ENCODE measurements around a stretch of chr1.

GRCh38 chr1:15736822-15737326, 816 bp downstream of the SLC25A34 start:
- PRO-cap, 2 experiments: no peak in any of the 2 experiments
- RAMPAGE, long total RNA, 4 experiments: no peak in any of the 4 experiments

- PRO-cap, 2 experiments: no peak in any of the 2 experiments
- RAMPAGE, long total RNA, 4 experiments: no peak in any of the 4 experiments
Observed at GRCh38 chr1:15740928-15741819, 1.1 kb upstream of the TMEM82 start.

- PRO-cap, 2 experiments: no peak in any of the 2 experiments
- RAMPAGE, long total RNA, 4 experiments: no peak in any of the 4 experiments
Observed at GRCh38 chr1:15815409-15815950, 8.0 kb upstream of the UQCRHL start.

GRCh38 chr1:15834219-15835371, 12.9 kb upstream of the SPEN start:
- PRO-cap, 2 experiments: peak in 2 of 2 experiments; most common plus-strand start chr1:15834535 (in 1); most common minus-strand start chr1:15834861 (in 2)
- RAMPAGE, long total RNA, 4 experiments: start-site peak on the minus strand in 2 of 4 experiments, at chr1:15834897-15834960 at its widest, 31 to 38 reads per replicate

DNA sequence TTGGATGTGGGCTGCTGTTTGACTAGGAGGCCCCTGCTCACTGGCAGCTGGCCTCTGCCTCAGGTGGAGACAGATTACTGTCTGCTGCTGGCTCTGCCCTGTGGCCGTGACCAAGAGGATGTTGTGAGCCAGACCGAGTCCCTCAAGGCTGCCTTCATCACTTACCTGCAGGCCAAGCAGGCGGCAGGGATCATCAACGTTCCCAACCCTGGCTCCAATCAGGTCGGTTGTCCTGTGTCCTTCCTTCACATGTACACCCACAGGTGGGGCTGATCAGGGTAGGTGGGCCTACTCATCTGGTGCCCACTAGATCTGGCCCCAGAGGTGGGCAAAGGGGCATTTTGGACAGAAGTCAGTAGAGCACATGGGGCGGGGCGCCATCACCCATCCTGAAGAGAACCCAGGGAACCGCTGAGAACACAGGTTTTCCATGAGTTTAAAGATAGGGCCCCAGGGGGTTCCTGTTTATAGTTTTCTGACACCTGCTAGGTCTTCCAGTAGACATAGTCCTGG, 37.2 kb downstream of the ZBTB17 start:
- PRO-cap, 2 experiments: no peak in any of the 2 experiments
- RAMPAGE, long total RNA, 4 experiments: no peak in any of the 4 experiments

GRCh38 chr1:15941981-15942755, 33.7 kb downstream of the ZBTB17 start:
- PRO-cap, 2 experiments: no peak in any of the 2 experiments
- RAMPAGE, long total RNA, 4 experiments: no peak in any of the 4 experiments

DNA sequence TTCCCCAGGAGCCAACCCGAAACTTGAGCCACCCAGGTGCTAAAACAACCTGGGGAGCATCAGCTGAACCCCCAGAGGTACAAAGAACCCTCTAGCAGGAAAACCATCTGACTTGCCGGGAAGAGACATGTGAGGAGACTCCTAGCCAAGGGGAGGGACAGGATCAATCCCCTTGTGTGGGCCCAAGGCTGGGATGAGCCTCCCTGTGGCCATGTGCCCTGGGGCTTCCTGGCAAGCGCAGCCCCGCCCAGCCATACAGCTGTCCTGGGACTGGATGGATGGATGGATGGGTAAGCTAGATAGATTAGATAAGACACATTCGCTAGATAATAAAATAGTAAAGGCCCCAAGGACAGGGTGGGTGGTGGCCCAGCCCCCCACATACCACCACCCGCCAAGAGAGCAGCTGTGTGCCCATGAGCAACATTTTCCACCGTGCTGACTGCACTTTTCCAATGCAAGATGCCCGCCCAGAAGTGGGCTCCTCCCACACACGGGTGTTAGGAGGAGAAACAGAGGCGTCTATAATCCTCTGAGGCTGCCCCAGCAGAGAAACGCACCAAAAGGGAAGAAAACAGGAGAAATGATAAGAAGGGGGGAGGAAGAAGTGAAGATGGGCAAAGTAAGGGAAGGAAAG, 25.1 kb downstream of the ZBTB17 start:
- PRO-cap, 2 experiments: no peak in any of the 2 experiments
- RAMPAGE, long total RNA, 4 experiments: no peak in any of the 4 experiments

GRCh38 chr1:15951295-15951951, 24.5 kb downstream of the ZBTB17 start:
- PRO-cap, 2 experiments: no peak in any of the 2 experiments
- RAMPAGE, long total RNA, 4 experiments: no peak in any of the 4 experiments

- PRO-cap, 2 experiments: no peak in any of the 2 experiments
- RAMPAGE, long total RNA, 4 experiments: no peak in any of the 4 experiments
Observed at GRCh38 chr1:15962258-15962603, 13.7 kb downstream of the ZBTB17 start.

- PRO-cap, 2 experiments: no peak in any of the 2 experiments
- RAMPAGE, long total RNA, 4 experiments: no peak in any of the 4 experiments
Observed at GRCh38 chr1:16018369-16018833, 558 bp upstream of the HSPB7 start.

- PRO-cap, 2 experiments: no peak in any of the 2 experiments
- RAMPAGE, long total RNA, 4 experiments: no peak in any of the 4 experiments
Observed at GRCh38 chr1:16138781-16139648, 16.9 kb downstream of the EPHA2 start.

DNA sequence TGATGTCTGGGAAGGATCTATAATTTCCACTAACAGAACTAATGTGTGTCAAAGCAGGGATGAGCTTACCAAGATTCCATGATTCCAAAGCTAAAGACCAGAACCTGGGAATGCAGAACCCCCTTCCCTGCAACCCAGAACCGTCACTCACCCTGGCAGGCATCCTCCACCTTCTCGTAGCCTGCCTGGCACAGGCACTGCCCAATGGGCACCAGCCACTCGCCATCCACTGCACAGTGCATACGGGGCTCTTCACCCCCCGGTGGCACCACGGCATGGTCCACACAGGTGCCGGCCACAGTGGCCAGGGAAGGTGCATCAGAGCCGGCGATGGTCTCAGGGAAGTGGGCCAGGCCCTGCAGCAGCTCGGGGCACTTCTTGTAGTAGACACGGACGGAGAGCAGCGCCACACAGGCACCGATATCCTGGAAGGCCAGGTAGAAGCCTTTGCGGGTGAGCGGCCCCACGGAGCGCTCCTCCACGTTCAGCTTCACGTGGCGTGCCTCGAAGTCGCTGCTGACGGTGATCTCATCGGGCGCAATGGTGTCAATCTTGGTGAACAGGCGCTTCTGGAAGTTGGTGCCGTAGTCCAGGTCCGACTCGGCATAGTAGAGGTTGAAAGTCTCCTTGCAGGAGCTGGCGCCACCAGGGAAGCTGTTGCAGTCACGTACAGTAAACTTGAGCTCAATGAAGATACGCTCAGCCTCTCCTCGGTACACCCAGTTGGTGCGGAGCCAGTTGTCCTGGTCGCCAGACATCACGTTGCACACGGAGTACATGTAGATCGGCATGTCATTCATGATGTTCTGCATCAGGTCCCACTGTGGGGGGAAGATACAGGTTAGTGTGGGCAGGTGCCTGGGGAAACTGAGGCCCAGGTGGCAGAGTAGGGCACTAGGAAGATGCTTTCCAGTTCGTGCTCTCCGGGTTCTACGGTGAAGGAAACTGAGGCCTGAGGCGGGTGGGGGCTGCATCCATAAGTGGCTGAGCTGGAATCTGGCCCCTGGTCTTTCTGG, 7.3 kb downstream of the EPHA2 start:
- PRO-cap, 2 experiments: no peak in any of the 2 experiments
- RAMPAGE, long total RNA, 4 experiments: no peak in any of the 4 experiments

DNA sequence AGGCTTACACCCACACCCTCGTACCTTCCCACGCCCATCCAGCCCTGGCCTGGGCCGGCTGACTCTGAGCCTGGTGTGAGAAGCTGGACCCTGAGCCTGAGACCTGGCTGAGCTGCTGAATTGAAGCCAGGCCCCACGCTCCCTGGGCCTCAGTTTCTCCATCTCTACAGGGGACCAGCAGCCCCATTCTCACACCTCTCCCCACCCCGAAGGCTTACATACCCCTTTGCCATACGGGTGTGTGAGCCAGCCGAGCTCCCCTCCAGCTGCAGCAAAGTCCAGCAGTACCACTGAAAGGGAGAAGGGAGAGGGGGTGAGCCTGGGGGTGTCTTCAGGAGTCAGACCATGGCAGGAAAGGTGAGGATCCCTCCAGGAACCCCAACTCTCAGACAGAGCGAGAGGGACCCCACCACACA, 5.2 kb downstream of the EPHA2 start:
- PRO-cap, 2 experiments: no peak in any of the 2 experiments
- RAMPAGE, long total RNA, 4 experiments: no peak in any of the 4 experiments

DNA sequence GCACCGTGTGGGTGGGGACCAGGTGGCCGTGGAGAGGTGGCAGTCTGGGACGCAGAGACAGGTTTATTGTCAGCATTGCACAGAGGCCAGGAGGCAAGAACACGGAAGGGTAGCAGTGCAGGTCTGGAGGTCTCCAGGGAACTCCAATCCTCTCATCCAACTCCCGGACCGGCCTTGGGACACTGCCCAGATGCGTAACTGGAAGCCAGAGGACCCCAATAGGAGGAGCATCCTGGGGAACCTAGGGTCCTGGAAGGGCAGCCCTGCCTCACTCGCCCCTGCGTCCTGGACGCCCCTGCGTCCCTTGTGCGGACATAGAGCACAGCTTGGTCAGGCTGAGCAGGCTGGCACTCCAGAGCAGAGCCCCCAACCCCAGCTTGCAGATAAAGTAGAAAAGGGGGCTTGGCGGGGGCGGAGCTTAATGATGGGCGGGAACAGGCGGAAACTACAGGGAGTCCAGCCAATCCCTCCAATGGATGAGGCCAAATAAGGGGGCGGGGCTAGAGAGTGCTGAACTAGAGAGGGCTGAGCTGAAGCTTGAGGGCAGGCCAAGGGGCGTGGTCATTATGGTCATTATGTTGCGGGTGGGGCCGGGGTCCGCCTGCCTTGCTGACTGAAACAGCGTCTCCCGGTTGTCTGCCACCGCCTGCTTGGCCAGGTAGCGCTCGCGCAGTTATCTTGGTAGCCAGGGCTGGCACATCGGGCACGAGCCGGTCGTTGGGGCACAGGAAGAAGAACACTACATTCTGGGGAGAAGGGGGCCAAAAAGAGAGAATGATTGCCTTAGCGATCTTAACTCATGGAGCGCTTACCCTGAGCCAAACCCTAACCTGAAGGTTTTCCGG, 3.6 kb upstream of the ARHGEF19 start:
- PRO-cap, 2 experiments: peak in 1 of 2 experiments; most common plus-strand start position 580 of the sequence (in 1)
- RAMPAGE, long total RNA, 4 experiments: no peak in any of the 4 experiments

DNA sequence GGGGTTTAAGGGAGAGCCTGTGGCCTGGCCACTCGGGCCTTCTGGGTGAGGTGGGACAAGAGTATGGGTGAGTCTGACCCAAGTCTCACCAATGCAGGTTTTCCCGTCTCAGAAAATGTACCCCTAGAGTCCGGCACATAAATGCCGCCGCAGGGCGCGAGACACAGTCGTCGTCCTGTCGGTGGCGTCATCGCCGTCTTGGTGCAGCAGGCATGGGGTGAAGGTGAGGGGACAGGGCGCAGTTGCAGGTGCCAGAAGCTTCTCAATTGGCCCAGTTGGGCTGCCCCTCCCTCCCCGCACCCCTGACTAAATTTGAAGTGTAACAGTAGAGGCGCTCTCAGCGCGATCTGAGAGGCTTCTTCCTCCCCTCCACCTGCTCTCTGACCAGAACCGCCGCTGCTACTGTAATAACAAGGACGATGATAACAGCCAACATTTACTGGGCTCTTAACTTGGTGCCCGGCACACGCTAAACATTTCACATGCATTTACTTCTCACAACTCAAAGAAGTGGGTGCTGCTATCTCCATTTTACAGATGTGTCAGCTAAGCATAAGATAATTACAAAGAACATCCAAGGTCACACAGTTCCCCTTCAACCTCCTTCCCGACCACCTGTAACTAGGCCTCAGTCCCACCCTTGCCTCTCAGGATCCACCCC, 8.6 kb downstream of the CPLANE2 start:
- PRO-cap, 2 experiments: no peak in any of the 2 experiments
- RAMPAGE, long total RNA, 4 experiments: no peak in any of the 4 experiments

- PRO-cap, 2 experiments: no peak in any of the 2 experiments
- RAMPAGE, long total RNA, 4 experiments: no peak in any of the 4 experiments
Observed at GRCh38 chr1:16368159-16368884, 1.3 kb downstream of the SZRD1 start.

DNA sequence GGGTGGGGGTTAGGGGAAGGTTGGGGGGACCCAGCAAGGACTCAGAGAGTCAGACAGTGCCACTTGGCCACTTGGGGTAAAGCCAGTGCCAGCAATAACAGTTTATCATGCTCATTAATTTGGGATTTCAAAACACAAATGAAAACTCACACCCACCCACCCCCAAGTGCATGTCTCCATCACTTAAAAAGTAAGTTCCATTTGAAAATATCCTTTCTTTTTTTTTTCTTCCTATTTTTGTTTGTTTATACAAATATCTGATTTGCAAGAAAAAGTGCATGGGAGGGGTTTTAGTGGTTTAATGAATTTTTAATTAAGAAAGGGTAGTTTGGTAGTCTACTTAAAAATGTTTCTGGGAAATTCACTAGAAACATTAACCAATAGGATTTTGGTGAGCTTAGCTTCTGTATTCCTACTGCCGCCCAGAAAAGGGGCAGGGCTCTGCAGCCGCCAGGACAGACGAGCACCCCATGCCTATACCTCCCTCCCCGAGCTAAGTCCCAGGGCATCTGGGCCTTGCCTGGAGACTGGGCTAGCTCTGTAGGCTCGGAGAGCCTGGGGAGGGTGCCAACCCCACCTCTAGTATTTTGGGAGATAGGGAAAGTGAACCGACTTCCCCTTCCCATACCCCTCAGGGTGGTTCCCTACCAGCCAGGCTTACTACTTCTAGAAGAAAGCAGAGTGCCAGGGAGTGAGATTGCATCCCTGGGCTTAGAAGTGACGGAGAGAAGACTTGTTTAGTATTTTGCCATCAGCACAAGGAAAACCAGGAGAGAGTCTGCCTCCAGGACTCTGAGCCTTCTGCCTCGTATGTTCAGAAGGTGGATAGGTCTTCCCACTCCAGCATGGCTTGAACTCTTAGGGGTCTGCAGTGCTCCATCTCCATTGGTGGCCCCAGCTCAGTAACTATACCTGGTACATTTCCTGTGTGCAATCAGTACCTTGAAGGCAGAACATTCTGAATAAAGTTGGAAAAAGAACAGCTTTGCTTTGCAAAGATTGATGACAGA, 28.7 kb downstream of the SZRD1 start:
- PRO-cap, 2 experiments: no peak in any of the 2 experiments
- RAMPAGE, long total RNA, 4 experiments: no peak in any of the 4 experiments

- PRO-cap, 2 experiments: no peak in any of the 2 experiments
- RAMPAGE, long total RNA, 4 experiments: no peak in any of the 4 experiments
Observed at GRCh38 chr1:16440890-16441568, 505 bp downstream of the NECAP2 start.

- PRO-cap, 2 experiments: no peak in any of the 2 experiments
- RAMPAGE, long total RNA, 4 experiments: no peak in any of the 4 experiments
Observed at GRCh38 chr1:16441569-16441851, 986 bp downstream of the NECAP2 start.

DNA sequence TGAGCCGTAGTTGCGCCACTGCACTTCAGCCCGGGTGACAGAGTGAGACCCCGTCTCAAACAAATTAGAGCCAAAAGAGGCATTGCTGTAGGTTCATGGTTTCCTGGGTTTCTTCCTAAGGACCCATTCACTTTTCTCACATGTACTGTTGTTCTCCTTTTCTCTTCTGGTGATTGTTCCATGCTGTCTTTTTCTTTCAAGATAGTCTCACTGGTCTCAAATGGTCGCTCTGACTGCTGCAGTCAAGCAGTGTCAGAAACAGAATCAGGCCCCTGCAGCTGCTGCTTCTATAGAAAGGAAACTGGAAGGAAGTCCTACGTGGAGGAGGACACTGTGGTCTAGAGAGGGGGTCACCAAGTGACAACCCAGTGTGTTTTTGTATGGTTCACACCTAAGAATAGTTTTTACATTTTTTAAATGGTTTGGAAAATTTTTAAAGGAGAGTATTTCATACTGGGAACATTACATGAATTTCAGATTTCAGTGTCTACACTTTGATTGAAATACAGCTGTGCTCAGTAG, 2.4 kb downstream of the NECAP2 start:
- PRO-cap, 2 experiments: no peak in any of the 2 experiments
- RAMPAGE, long total RNA, 4 experiments: no peak in any of the 4 experiments